Type B pancreatic cell (in vitro differentiated cells): ENCODE data around the gene KIAA0930.

DNA sequence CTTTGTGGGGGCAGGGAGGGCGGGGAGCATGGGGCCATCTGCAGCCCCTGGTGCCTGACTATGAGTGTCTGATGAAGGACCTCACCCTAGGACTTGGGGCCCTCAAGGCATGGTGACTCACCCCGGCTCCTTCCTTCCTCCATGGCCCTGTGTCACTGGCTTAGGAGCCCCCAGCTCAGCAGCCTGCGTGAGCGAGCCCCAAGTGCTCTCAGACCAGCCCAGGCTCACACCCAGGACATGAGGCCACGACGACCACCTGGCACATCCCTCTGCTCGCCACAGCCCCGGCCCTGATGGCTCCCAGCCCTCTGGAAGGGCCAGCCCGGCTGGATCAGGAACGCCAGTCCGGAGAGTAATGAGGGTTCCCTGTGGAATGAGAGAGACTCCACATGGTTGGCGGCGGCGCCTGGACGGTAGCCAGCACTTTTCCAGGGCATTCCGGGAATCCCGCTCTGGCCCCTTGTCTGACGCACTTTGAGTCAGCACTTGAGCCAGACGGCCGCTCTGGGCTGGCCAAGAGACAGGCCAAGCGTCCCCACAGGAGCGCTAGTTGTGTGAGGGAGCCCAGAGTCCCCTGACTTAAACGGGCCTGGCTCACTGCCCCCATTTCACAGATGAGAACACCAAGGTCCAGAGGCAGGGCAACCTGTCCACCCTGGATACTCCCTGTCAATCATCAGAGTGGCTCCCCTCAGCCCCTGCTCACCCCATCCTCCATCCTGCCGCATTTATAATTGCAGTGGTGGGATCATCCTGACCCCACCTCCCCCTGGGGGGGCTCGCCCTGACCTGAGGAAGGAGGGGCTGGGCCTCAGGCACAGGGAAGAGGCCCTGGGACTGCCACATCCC lies 50.8 kb upstream of the SHISAL1 start:
- PRO-cap, result no peak

- PRO-cap, result no peak
Observed at GRCh38 chr22:44383463-44384241, 70.9 kb upstream of the SHISAL1 start.

- PRO-cap, result no peak
Observed at GRCh38 chr22:44493099-44493742, 4.8 kb downstream of the RTL6 start.

DNA sequence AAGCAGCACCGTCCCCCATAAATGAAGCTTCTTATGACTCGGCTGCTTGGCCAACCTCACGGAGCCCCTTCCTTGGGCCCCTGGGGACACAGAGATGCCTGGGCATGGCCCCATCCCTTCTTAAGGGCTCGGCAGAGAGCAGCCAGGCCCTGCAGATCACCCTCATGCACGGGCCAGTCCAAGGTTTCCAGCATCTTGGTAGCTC lies 92.7 kb upstream of the PRR5 start:
- PRO-cap, result no peak

DNA sequence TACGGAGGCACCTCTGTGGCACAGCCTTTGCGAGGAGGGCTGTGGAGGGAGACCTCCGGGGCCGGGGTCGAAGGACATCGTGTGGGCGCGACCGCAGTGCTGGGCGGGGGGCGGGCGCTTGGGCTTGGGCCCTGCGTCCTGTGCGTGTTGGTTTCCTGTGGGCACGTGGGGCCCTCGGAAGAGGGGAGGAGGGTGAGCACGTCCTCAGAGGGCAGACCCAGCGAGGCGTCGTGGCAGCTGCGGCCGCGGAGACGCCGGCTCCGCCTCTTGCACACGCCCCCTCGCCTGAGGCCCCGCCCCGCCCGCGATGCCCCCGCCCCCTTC lies 222 bp upstream of the PRR5 start:
- PRO-cap, result bidirectional peak, plus-strand start outside the sequence, minus-strand start at position 232 of the sequence

GRCh38 chr22:44755456-44755807 lies 3.1 kb downstream of the ARHGAP8 start:
- PRO-cap, result no peak

- PRO-cap, result no peak
Observed at GRCh38 chr22:44935676-44936083, 74.1 kb downstream of the PHF21B start.

- PRO-cap, result bidirectional peak, plus-strand start at chr22:45007663, minus-strand start at chr22:45007515
Observed at GRCh38 chr22:45006862-45007617, 2.8 kb downstream of the PHF21B start.

DNA sequence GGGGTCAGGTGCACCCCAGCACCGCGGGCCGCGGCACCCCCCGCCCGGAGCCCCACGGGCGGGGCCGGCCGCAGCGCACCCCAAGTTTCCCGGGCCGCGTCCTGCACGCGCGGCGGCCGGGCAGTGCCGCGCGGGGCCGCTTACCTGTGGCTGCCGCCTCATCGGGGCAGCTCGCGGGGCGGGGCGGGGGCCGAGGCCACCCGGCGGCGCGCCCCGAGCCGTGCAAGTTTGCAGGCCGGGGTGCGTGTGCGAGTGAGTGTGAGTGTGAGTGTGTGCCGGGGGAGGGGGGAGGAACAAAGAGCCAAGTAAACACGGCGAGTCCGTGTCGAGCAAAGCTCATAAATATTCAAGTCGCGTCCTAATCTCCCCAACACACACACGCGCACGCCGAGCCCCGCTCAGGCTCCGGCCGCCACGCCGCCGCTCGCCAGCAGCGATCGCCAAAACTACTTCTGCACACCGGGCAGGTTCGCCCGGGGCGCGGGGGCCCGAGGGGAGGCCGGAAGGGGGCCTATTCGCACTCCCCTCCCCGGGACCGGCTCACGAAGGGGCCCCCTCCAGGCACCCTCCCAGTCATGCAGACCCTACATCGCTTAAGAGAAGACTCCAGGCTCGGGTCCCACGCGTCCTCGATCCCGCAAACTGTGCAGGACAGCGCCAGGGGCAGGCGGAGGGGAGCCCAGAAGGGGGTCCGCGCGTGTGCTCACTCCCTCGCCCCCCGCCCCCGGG lies 991 bp downstream of the PHF21B start:
- PRO-cap, result unidirectional peak, minus-strand start at position 125 of the sequence

- PRO-cap, result no peak
Observed at GRCh38 chr22:45101878-45102358, 61.8 kb upstream of the NUP50 start.

DNA sequence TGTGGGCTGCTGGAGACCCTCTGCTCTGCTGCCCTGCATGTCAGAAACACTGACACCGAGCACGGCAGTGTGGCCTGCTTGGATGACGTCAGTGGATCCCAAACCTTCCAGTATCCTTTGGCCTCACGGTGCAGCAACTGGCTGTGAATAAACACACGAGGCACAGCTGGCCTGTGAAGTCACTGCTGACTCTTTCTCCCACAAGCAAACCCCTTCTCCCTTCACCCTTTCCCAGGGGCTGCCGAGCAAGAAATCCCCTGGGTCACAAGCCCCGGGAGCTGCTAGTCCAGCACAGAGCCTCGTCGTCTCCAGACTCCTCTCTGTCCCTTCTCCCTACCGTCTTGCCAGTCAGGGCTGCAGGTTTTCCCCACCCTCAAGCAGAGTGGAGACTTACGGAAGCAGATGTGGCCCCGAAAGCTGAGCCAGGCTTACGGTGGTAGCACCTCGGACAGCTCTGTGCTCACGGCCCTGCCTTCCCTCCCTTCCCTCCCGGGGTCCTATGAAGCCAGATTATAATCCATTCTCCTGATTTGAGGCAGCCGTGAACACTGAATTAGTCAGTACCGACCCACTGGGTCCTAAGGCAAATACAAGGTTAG lies 24.2 kb downstream of the KIAA0930 start:
- PRO-cap, result no peak

GRCh38 chr22:45240446-45241415 lies at the start of gene KIAA0930:
Gene KIAA0930 (minus strand): TSS chr22:45240894.
- PRO-cap, result unidirectional peak, minus-strand start at chr22:45240873

DNA sequence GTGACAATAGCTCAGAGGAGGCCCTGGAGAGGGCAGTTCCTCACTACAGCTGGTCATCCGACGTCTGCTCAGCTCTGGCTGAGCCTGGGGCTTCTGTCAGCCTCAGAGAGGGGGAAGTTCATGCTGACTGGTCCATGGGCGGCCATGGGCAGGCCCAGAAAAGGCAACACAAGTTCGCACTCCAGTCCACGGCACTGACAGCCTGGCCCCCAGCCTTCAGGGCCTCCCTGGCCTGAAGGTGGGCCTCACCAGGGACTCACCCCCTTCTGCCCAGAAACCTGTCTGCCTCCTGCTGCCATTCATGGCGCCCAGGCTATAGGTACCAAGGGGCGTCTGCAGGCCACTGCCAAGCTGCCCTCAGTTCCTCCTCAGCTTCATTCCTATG lies 21.6 kb upstream of the KIAA0930 start:
- PRO-cap, result no peak

DNA sequence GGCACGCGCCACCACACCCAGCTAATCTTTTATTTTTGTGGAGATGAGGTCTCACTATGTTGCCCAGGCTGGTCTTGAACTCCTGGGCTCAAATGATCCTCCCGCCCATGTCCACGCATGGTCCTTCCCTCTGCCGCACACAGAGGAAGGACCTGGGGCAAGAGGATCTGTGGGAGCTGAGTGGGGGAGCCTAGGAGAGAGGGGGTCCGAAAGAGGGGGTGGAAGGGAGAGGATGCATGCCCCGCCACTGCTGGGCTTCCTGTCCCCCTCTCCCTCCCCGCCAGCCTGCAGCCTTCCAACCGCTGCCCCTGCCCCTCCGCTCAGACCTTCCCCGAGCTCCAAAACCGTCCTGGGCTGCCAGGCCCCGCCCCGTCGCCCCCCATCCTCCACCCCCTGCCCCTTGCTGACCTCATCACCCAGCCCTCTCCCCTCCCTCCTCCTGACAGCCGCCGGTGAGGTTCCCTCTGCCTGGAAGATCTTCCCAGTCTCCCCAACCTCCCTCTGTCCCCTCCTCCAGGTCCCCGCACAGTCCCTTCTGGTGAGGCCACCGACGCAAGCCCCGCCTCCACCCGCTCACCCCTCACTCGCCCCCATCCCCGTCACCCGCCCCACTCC lies 16.7 kb upstream of the UPK3A start:
- PRO-cap, result no peak

GRCh38 chr22:45290627-45291194 lies 6.0 kb downstream of the UPK3A start:
- PRO-cap, result no peak

- PRO-cap, result no peak
Observed at GRCh38 chr22:45318778-45319065, 9.0 kb downstream of the FAM118A start.

DNA sequence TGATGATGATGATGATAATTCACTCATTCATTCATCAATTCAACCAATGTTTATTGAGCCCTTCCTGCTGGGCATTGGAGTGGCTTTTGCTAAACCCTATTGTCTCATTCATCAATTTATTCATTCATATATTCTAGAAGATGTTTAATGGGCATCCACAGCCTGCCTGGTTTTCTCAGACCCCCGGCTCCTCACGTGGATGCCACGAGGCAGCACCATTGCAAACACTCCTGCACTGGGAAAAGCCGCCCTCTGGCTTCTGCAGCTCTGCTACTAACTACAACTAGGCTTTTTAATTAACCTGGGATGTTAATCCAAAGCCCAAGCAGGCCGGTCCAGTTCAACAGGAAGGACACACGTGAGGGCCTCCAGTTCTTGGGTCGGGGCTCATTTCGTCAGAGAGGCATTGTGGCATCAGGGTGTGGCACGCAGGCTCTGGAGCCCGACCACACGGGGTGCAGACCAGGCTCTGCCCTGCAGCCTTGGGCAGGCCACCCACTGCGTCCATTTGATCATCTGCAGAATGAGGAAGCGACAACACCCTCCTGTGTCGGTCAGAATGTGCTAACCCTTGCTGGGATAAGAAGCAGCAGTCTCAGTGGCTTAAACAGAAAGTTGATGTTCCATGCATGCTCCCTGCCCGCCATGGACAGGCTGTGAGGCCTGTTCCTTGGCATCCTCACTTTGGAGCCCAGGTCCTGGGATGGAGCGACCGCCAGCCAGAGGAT lies 10.6 kb downstream of the RIBC2 start:
- PRO-cap, result no peak

DNA sequence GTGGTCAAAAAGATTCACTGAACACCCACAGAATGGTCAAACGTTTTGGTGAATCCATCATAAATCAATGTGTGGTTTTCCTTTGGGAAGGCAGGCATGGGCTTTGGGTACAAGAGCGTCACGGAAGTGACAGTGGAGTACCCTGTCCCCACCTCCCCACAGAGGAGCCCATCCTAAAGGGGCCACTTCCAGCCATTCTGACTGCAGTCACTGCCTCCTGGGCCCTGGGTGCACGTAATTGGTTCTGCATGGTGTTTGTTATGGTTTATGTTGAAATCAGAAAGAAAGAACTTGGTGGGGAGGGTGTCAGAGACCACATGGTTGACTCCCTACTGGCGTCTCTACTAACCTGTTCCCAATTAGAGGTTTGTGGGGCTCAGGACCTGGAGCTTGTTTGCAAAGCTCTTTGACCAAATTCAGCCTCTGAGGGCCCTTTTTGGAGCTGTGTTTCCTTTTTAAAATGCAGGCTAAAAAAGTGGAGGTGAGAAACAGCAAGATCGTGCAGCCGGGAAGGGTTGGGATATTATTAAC lies 40.8 kb downstream of the RIBC2 start:
- PRO-cap, result no peak

DNA sequence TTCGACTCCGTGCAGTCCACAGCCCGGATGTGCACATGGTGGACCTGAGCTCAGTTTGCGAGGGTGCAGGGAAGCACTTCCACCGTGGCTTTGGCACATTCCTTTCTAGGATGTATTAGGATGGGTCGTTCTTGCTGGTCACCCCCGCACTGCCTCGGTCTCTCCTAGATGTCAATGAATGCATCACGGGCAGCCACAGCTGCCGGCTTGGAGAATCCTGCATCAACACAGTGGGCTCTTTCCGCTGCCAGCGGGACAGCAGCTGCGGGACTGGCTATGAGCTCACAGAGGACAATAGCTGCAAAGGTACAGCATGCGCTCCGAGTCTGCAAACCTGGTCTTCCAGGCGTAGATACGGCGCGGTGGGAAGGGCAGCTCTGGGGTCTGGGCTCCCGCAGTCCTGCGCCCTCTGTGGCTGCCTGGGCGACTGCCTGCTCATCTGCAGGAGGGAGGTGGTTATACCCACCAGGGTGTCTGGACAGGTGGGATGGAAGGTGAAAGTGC lies 31.0 kb downstream of the FBLN1 start:
- PRO-cap, result no peak

- PRO-cap, result no peak
Observed at GRCh38 chr22:45562755-45563561, 60.3 kb downstream of the FBLN1 start.